ENCODE measurements around a stretch of chr2.

DNA sequence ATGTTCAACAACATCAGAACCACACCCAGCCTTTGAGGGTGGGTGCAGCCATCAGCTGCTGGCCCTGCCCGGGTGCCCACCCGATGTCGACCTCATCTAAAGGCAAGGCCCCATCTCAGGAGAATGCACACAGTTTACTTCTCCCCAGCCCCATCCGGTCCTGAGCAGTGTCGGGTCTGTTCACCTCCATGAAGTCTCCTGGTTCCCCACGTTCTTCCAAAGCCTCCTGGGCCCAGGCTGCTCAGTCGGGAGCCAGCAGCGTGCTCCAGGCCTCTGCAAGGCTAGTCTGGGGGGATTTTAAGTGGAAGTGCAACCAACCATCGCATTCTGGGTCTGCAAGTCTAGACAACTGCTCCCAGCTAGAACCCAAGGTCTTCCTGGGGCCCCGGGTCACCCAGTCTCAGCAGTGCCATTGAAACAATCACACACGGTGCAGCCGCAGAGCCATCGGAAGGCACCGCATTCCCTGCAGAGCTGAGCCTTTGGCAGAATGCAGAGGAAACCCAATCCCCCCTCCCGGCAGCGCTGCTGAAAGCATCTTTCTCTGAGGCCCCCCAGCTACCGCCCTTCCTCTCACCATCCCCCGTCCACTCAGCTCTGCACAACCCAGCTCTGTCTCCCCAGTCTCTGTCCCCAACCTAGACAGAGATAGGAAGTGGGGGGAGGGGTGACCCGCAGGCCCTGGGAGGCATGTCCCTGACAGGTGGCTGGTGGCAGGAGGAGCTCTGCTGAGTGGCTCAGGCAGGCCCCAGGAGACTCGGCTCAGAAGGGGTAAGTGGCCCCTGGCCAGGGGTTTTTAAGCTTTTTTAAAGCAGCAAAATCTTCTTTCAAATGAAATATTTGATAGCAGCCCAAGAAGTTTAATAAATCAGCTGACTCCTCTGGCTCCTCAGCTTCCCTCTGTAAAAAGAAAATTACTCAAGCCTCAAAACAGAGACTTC lies 8.6 kb downstream of the ESPNL start:
- PRO-cap, 2 experiments = no peak in any of the 2 experiments

- PRO-cap, 2 experiments = no peak in any of the 2 experiments
Observed at GRCh38 chr2:238137029-238137763, 1.3 kb upstream of the KLHL30 start.

GRCh38 chr2:238174596-238175334 lies 16.0 kb downstream of the ERFE start:
- PRO-cap, 2 experiments = no peak in any of the 2 experiments

GRCh38 chr2:238176468-238177134 lies 17.8 kb downstream of the ERFE start:
- PRO-cap, 2 experiments = no peak in any of the 2 experiments

DNA sequence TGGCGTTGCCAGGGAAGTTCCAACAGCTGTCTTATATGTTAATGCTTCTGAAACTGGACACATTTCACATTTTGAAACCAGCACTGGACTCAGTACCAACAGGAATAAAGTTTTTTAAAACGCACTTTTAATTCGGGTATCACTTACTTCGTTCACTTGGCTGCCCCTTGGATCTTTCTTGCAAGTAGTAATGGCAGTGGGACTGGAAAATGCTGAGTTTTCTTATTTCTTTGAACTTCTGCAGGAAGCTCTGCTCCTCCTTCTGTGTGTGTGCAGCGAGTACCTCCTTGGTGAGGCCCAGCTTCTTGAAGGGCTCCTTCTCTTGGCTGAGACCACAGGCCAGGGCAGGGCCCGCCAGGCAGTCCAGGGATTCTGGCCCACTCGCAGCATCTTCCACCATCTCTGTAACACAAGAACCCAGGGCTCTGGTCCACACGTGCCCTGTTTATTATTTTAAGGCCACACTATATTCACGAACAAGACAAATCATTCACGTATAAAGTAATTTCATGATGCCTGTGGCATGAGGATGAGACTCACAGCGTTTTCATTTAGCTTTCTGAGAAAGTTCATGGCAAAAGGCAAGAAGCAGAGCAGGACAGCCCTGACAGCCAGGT lies 15.8 kb upstream of the HES6 start:
- PRO-cap, 2 experiments = no peak in any of the 2 experiments

GRCh38 chr2:238263224-238264158 lies 23.7 kb upstream of the HES6 start:
- PRO-cap, 2 experiments = no peak in any of the 2 experiments

DNA sequence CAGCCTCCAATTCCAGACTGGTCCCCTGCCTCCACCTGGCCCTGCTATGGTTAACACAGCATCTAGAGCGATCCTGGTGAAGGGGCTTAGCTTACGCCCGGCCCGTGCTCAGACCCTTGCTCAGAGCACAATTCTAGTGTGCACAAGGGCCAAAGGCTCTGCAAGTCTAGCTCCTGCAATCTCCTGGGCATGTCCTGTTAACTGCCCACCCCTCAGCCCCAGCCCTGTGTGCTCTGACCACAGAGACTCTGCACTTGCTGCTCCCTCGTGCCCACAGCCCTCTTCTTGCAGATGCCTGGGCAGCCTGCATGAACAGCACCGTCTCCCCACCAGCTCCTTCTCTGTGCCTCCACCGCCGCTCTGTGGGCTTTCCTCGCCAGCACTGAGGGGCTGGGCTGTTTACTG lies 6.4 kb downstream of the PER2 start:
- PRO-cap, 2 experiments = no peak in any of the 2 experiments

- PRO-cap, 2 experiments = no peak in any of the 2 experiments
Observed at GRCh38 chr2:238320913-238321387, 632 bp downstream of the TRAF3IP1 start.

DNA sequence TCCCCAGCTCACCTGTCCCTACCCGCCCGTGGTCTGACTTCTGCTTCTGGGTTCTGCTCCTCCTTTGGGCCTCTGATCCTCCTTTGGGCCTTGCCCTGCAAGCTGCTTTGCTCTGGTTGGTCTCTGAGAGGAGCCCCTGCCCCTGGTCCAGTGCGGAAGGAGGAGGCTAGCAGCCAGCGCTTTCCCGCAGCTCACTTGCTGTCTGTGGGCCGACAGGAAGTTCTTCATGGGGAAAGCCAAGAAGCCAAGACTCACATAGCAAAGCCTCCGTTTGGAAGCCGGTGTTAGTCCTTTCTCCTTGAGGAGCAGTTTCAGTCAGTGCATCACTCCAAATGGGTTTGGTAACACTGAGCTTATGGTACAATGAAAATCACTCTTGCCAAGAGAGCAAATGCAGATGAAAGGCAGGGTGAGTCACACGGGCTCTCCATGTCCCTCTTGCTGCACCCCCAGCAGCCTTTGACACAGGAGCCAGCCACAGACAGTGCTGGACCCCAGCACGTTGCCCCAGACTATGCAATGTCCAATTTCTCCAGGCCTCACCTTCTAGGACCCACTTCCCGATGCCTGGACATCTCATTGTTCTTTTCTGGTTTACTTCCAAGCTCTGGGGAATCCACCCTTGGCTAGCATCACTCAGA lies 174.7 kb downstream of the ASB1 start:
- PRO-cap, 2 experiments = no peak in any of the 2 experiments

- PRO-cap, 2 experiments = no peak in any of the 2 experiments
Observed at GRCh38 chr2:238724722-238725141, 123.2 kb upstream of the TWIST2 start.

- PRO-cap, 2 experiments = no peak in any of the 2 experiments
Observed at GRCh38 chr2:238791403-238791714, 56.5 kb upstream of the TWIST2 start.

- PRO-cap, 2 experiments = no peak in any of the 2 experiments
Observed at GRCh38 chr2:238938933-238939723, 91.2 kb downstream of the TWIST2 start.

- PRO-cap, 2 experiments = no peak in any of the 2 experiments
Observed at GRCh38 chr2:238967448-238967993, 119.6 kb downstream of the TWIST2 start.

DNA sequence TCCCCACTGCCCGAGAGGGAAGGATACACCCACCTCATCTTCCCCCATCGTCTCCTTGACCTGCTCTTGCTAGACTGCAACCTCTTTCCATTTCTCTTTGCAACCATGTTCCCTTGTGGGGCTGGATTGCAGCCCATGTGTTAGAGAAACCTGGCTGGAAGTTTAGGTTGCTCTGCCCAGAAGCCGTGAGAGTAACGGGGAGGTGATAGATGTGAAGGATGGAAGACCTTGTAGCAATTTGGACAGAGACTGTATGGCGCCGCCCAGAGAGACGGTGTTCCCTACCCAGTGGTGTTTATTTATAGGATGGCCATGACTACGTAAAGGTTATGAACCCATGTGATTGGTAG lies 143.7 kb downstream of the TWIST2 start:
- PRO-cap, 2 experiments = no peak in any of the 2 experiments

GRCh38 chr2:239025150-239025954 lies 177.5 kb downstream of the TWIST2 start:
- PRO-cap, 2 experiments = no peak in any of the 2 experiments

DNA sequence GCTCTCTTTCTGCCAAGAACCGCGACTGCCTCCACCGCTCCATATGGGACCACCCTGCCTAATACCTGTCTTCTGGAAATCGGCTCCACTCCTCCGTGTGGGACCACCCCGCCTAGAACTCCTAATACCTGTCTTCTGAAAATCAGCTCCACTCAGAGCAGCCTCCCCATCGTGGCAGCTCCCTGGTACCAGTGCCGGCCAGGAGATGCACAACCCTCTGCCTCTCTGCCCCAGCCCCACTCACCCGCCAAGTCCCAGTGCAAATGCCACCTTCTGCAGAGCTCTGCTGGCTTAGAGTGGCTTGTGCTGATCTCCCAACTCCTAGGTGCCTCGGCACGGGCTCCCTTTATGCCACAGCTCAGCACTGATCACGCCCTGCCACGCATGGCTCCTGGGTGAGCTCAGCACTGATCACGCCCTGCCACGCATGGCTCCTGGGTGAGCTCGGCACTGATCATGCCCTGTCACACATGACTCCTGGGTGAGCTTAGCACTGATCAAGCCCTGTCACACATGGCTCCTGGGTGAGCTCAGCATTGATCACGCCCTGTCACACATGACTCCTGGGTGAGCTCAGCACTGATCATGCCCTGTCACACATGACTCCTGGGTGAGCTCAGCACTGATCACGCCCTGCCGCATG lies 258.5 kb downstream of the HDAC4 start:
- PRO-cap, 2 experiments = no peak in any of the 2 experiments

DNA sequence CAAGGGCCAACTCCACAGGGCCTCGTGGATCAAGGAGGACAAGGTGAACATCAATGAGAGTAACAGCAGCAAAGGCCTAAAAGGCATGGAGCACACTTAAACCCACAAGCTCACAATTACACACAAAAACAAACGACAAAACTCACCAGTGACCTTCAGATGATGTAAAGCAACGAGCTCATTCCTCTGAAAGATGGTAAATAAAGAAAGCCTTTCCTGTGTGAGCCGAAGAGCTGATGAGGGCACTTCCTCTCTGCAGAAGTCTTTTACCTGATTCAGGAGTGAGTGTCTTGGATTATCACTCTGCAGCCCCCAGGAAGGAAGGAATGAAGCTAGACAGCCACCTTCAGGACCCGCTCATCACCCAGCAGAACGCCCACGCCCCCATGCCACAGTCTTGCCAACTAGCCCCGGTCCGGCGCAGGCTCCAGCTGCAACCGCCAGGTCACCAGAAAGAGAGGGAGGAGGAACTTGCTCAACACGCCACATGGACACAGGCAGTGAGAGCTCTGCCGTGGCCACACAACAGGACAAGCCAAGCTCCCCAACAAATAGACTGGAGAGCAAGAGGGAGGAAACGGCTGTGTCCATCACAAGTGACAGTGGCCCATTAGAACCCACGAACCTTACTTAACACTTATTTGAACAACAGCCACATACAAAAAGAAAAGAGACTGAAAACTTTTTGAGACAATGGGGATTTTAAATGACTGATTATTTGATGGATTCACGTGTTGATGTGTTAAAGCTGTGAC lies 127.4 kb downstream of the HDAC4 start:
- PRO-cap, 2 experiments = no peak in any of the 2 experiments

DNA sequence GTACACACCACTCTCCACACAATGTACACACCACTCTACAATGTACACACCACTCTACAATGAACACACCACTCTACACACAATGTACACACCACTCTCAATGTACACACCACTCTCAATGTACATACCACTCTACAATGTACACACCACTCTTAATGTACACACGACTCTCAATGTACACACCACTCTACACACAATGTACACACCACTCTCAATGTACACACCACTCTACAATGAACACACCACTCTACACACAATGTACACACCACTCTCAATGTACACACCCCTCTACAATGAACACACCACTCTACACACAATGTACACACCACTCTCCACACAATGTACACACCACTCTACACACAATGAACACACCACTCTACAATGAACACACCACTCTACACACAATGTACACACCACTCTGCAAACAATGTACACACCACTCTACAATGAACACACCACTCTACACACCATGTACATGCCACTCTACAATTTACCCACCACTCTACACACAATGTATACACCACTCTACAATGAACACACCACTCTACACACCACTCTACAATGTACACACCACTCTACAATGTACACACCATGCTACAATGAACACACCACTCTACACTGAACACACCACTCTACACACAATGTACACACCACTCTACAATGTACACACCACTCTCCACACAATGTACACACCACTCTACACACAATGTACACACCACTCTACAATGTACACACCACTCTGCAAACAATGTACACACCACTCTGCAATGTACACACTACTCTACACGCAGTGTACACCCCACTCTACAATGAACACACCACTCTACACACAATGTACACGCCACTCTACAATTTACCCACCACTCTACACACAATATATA lies 119.7 kb downstream of the HDAC4 start:
- PRO-cap, 2 experiments = no peak in any of the 2 experiments

- PRO-cap, 2 experiments = no peak in any of the 2 experiments
Observed at GRCh38 chr2:239297448-239298163, 103.2 kb downstream of the HDAC4 start.

GRCh38 chr2:239330653-239331224 lies 70.1 kb downstream of the HDAC4 start:
- PRO-cap, 2 experiments = no peak in any of the 2 experiments